ENCODE measurements around a stretch of chr22.

- PRO-cap: no peak
These were observed 1.4 kb downstream of the TMEM184B start for GRCh38 chr22:38271458-38271819.

DNA sequence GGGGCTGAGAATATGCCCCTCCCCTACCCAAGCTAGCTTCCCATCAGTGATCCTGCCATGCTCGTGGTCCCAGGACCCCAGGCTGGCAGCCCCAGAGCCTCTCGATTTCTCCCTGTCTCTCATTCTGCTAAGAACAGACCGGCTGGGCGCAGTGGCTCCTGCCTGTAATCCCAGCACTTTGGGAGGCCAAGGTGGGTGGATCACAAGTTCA is 13.7 kb upstream of the TMEM184B start:
- PRO-cap: no peak

- PRO-cap: no peak
These were observed 56.7 kb upstream of the CSNK1E start for GRCh38 chr22:38373970-38374326.

DNA sequence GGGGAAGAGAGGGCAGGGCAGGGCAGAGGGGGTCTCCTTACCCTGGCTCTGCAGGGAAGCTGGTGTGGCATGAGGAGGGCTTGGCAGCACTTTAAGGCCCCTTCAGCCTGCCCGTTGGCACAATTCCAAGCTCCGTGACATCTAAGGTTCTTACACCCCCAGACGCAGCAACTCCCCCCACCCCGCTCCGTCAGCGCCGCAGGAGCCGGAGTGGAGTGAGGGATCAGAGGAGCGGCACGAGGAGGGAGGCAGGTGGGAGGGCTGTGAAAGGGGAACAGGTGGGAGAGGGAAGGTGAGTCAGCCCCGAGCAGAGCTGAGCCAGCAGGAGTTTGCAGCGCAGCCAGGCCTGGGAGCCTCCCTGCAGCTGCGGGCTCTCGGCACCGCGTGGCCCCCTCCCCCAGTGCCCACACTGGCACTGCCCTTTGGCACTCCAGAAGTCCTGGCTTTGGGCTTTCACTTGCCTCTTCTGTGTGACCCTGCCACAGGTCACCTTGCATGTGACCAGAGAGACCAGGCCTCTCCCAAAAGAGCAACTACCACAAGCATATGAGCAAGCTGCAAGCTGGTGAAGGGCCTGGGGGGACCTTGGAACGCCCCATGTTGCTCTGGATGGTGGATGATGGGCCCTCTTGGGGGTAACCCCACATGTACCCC is 32.0 kb downstream of the KCNJ4 start:
- PRO-cap: unidirectional peak, plus-strand start at position 310 of the sequence

GRCh38 chr22:38423840-38424669 is 30.9 kb downstream of the KCNJ4 start:
- PRO-cap: bidirectional peak, plus-strand start at chr22:38424391, minus-strand start at chr22:38424077

DNA sequence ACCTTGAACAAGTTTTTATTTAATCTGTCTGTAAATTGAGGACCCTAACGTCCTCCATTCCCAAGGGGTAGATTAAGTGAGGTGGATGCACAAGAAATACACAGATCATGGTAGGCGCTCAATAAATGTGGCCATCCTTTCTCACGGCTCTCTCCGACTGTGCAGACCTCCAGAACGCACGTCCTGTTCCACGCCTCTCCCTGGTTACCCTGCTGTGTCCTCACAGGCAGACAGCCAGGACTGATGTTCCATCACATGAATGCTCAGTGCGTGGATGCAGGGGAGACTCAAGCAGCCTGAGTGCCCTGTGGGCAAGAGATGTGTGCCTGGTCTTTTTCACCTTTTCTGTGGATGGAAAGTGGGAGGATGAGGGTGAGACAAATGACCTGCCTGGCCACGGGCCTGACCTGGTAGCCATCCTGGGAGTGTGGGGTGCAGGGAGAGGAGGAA is 2.4 kb upstream of the KCNJ4 start:
- PRO-cap: no peak

- PRO-cap: no peak
These were observed 1.2 kb upstream of the GTPBP1 start for GRCh38 chr22:38704553-38704934.

- PRO-cap: no peak
These were observed 24.7 kb downstream of the GTPBP1 start for GRCh38 chr22:38730319-38730893.

DNA sequence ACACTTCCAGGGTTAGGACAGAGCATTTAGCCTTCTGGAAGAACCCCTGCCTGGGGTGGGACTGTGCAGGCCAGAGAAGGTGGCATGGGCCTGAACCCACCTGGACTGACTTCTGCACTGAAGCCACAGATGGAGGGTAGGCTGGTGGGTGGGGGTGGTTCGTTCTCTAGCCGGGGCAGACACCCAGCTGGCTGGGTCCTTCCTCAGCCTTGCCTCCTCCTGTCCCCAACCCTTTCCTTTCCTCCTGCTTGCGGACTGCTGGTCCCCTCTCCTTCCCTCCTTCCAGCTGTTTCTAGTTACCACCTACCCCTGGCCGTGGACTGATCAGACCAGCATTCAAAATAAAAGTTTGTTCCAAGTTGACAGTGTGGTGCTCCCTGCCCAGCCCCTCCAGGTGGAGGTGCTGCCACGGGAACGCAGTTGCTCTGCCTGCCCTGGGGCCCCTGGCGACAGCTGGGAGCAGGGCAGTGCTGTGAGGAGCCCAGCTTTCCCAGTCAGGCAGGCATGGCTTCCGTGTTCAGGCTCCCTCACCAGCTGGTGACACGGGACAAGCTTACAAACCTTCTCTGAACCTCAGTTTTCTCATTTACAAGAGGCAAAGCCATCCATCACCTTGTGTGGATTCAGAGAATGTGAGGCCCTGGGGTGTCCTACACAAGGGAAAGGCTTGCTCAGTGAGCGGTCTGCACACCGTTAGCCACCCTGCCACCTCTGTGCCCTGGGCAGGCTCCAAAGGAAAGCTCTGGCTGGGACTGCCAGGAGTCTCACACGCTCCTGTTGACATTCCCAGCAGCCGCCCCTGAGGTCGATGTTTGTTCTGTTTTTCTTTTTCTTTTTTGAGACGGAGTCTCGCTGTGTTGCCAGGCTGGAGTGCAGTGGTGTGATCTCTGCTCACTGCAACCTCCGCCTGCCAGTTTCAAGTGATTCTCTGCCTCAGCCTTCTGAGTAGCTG is 23.6 kb downstream of the SUN2 start:
- PRO-cap: no peak

DNA sequence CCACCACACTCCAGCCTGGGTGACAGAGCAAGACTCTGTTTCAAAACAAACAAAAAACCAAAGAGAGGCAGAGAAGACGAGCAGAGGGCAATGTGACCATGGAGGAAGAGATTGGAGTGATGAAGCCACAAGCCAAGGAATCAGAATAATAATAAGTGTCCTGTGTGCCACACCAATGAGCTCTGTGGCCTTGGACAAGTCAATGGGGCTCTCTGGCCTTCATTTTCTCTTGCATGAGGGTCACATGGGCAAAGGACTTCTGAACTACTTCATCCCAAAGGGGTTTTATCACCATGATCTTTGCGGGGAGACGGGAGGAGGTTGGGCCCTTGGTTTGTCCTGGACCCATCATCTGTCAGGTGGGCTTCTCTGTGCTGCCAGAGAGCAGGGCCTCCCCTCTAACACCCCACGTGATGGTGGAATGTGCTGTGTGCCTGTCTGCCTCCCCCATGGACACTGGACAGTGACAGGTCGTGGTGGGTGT is 2.3 kb upstream of the SUN2 start:
- PRO-cap: no peak

- PRO-cap: no peak
These were observed 6.6 kb downstream of the APOBEC3A start for GRCh38 chr22:38963908-38964497.

DNA sequence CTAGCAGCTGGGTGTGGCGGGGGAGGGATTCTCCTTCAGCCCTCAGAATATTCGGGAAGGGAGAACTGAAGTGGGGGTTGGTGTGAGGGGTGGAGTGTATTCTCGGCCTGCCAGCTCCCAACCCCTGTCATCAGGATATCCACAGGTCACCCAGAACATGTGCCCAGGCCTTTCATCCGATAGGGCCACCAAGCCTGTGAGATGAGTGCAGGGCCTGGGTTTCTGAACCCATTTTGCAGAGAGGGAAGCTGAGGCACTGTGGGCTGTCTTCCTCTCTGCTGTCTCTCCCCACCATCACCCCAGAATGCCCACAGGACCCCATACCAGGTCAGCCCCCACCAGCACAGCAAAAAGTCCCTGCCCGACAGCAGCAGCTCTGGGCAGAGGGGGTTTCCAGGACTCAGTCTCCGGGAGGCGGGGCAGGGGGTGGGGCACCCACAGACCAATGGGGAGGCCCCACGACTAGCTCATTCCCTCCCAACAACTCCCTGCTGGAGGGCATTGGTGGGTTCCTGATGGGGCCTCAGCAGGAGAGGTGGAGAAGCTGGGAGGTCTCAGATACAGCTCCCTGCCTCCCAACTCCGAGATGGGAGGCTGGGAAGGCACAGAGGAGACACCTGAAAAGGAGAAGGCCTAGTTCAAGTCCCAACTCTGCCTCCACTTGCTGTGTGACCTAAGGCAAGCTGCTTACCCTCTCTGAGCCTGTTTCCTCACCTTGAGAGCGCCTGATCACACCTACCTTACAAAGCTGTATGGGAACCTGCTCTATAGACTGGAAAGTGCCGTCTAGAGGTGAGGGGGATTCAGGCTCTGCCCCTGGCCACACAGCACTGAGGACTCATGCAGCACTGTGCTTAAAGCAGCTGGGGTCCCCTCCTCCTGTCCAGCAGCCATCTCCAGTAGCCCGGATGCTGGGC is 3.7 kb downstream of the CBX7 start:
- PRO-cap: no peak

- PRO-cap: no peak
These were observed 1.1 kb upstream of the CBX7 start for GRCh38 chr22:39153626-39153911.

GRCh38 chr22:39176726-39177243 is 24.3 kb upstream of the CBX7 start:
- PRO-cap: no peak

GRCh38 chr22:39212684-39213342 is 32.0 kb downstream of the PDGFB start:
- PRO-cap: no peak

DNA sequence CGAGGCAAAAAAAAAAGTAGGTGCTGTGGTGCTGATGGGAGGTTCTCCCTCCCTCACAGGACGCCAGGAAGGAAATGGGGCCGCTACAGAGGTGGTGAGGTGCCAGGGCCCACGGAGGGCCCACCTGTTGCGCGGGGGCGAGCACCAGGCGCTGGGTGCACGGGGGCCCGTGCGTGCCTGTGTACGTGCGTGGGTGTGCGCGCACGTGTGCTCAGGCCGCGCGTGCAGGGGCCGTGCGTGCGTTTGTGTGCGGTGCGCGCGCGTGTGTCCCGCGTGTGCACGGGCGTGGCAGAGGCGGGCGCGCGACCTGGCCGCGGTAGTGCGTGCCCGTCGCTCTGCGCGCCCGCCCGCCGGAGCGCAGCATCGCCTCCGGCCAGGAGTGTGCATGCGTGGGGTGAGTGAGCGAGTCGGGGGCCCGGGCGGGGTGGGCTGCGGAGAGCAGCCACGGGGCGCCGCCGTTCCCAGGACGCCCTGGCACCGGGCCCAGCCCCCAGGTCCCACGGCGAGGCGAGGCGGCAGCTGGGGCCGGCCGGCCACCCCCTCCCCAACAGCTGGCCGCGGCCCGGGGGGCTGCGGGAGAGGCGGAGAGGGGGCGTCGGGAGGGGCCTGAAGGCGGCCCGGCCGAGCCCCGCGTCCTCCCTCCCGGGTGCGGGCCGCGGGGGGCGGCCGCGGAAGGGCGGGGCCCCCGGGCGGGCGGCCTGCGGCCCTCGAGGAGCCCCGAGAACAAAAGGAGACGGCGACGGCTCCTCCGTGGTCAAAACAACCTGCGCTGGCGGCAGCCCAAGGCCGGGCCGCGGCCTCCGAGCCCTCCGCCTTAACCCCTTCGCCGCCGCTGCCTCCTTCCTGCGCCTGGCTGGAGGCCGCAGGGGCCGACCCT is 2.6 kb downstream of the PDGFB start:
- PRO-cap: no peak

DNA sequence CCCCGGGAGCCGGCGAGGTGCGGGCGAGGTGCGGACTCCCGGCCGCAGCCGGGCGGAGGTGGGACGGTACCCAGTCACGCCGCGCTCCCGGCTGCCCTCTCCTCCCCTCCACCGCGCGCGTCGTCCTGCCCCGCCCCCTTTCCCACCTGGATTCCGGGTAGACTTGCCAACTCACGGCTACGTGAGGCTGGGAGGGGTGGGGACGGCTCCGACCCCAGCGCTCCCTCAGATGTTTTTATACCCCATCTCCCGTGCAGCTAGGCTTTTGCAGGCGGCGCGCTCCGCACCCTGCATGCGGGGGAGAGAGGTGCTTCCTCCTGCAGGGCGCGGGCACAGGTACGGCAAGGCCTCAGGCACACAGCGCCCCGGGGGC is 2.0 kb downstream of the PDGFB start:
- PRO-cap: bidirectional peak, plus-strand start at position 180 of the sequence, minus-strand start at position 60 of the sequence

- PRO-cap: no peak
These were observed 527 bp downstream of the PDGFB start for GRCh38 chr22:39244121-39244788.

- PRO-cap: no peak
These were observed 6.8 kb downstream of the RPL3 start for GRCh38 chr22:39312698-39313030.

- PRO-cap: no peak
These were observed 6.4 kb downstream of the RPL3 start for GRCh38 chr22:39313031-39313470.

Data from gallbladder (tissue), 1 donor.